ENCODE measurements around the gene EIF4A3.

- PRO-cap: no peak
Measured at GRCh38 chr17:80069810-80070285, 31.5 kb upstream of the GAA start.

- PRO-cap: no peak
Measured at GRCh38 chr17:80070794-80071999, 30.2 kb upstream of the GAA start.

DNA sequence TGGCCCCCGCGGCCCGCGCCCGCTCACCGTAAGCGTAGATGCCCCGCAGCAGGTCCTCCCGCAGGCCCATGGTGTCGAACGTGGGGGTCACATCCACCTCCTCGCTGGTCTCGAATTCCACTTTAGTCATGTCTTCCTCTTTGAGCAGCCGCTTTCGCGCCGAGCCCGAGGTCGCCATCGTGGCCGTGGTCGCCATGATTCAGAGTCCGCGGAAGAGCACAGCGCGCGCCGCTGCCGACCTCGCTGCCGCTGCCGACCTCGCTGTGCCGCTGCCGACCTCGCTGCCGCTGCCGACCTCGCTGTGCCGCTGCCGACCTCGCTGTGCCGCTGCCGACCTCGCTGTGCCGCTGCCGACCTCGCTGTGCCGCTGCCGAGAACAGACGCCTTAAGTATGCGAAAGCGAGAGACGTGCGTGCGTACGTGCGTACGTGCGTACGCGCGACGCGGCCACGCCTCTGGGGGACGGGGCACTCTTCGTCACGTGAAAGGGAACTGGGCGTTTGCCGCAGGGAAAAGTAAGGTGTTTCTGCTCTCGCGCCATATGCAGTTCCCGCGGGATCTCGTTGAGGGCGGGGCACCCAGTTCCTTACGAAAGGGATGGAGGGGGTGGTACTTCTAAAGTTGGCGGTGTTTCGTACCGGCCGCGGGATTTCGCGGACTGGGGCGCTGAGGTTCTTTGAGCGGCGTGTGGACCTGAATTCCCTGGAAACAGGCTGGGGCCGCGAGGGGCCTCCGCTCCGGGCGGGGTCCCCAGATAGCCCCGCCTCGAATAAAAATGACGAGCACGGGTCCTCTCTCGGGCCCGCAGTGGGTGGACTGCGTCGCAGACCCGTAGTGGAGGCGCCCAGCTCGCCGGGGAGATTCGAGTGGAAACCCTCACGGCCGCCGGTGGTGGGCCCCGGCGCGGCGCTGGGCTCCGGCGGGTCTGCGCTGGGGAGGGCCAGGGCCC, at the start of gene EIF4A3:
TSS of gene EIF4A3 (minus strand) at position 363 of the 949 bp plus-strand sequence.
- PRO-cap: bidirectional peak, plus-strand start at position 646 of the sequence, minus-strand start at position 387 of the sequence

- PRO-cap: no peak
Measured at GRCh38 chr17:80174934-80175897, 5.4 kb downstream of the CARD14 start.

- PRO-cap: no peak
Measured at GRCh38 chr17:80187474-80188165, 17.8 kb downstream of the CARD14 start.

DNA sequence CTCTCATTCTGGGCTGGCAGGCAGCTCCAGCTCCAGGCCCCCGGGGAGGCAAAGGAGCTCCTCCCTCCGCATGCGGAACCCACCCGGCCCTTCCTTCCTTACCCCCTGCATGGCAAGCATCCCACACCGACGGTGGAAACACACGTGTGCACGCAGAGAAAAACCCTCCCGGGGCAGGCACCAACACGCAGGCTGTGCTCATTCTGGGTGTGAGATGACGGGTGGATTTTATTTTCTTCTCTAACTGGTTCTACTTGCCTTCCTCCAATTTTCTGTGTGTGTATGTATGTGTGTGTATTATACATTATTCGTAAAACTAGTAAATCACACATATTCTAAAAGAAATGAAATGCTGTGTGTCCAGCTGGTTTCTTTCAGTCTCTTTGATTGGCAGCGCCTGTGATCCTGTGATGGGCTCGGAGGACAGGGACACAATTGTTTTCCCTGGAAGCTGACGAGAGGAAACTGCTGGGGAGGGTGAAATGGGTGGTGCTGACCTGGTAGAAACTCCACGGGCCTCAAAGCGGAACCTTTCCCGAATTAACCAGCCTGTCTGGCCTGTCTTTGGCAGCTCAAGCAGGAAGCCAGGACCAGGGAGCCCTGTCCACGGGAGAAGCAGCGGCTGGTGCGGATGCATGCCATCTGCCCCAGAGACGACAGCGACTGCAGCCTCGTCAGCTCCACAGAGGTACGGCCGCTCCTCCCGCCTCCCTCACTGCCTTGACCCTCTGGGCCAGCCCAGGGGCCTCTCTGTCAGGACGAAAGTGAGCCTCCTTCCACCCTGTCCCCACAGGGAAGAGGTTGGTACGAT, 22.3 kb downstream of the CARD14 start:
- PRO-cap: no peak

DNA sequence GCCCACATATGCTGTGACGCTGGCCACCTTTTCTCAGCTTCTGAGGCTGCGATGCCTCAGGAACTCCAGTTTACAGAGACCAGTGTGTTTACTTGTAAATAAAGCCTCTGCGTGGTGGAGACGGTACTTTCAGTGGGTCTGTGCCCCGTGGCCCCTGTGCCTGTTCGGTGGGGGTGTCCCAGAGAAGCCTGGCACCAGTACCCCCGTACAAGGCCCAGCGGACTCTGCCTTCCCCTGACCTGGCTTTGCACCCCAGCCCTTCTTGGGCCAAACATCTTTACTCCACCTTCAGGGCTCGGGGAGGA, 11.3 kb downstream of the SGSH start:
- PRO-cap: no peak

- PRO-cap: no peak
Measured at GRCh38 chr17:80257252-80257848, 3.3 kb upstream of the RNF213 start.

DNA sequence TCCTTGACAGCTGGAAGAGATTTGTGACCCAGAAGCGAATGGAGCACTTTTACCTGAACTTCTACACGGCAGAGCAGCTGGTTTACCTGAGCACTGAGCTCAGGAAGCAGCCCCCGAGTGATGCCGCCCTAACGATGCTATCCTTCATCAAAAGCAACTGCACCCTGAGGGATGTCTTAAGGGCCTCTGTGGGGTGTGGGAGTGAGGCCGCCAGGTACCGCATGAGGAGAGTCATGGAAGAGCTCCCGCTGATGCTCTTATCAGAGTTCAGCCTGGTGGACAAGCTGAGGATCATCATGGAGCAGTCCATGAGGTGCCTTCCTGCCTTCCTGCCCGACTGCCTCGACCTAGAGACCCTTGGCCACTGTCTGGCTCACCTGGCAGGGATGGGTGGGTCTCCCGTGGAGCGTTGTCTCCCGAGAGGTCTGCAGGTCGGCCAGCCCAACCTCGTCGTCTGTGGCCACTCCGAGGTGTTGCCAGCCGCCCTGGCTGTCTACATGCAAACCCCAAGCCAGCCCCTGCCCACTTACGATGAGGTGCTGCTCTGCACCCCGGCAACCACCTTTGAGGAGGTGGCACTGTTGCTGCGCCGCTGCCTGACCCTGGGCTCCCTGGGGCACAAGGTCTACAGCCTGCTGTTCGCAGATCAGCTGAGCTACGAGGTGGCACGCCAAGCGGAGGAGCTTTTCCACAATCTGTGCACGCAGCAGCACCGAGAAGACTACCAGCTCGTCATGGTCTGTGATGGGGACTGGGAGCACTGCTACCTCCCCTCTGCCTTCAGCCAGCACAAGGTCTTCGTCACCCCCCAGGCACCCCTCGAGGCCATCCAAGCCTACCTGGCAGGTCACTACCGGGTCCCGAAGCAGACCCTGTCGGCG, 75.3 kb upstream of the ENDOV start:
- PRO-cap: no peak

DNA sequence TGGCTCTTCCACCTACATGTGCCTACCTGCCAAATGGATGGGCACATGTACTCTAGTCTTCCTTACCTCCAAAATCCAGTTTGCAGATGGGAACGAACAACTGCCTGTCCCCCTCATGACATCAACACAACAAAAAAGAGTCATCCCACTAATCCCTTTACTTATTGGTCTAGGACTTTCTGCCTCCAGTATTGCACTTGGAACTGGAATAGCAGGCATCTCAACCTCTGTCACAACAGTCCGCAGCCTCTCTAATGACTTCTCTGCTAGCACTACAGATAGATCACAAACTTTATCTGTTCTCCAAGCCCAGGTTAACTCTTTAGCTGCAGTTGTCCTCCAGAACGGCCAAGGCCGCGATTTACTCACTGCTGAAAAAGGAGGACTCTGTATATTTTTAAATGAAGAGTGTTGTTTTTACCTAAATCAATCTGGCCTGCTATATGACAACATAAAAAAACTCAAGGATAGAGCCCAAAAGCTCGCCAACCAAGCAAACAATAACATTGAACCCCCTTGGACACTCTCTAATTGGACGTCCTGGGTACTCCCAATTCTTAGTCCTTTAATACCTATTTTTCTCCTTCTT, 8.0 kb upstream of the ENDOV start:
- PRO-cap: no peak

GRCh38 chr17:80450222-80450719, 26.1 kb downstream of the NPTX1 start:
- PRO-cap: no peak

GRCh38 chr17:80453843-80454285, 22.5 kb downstream of the NPTX1 start:
- PRO-cap: no peak

GRCh38 chr17:80545158-80545948, 715 bp downstream of the RPTOR start:
- PRO-cap: no peak

DNA sequence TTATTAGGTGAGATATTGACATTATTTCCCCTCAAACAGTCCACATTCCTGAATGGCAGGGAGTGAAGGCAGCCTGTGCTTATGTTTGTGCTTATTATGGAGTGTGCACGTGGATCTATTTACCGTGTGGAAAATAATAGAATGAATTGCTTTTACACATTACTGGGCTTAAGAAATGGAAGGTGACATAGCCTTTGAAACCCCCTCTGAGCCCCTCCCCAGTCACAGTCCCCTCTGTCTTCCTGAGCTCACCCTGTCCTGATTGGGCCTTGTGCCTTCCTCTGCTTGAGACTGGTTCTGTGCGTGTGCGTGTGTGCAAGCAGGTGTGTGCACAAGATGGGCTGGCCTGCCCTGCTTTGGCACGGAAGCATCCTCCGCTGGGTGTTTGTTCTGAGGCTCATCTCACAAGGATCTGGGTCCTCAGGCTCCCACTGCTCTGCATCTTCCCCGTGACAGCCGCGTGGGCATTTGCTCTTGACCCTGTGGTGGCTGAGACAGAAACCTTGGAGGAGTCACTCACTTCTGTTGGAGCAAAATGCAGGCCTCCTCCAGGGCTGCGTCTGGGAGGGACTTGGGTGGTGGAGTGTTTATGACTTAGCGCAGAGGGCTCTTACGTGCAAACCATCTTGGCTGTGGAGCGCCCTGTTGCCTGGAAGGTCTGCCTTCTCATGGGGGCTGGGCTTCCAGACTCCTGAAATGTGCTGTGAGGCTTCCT, 119.0 kb downstream of the RPTOR start:
- PRO-cap: no peak

DNA sequence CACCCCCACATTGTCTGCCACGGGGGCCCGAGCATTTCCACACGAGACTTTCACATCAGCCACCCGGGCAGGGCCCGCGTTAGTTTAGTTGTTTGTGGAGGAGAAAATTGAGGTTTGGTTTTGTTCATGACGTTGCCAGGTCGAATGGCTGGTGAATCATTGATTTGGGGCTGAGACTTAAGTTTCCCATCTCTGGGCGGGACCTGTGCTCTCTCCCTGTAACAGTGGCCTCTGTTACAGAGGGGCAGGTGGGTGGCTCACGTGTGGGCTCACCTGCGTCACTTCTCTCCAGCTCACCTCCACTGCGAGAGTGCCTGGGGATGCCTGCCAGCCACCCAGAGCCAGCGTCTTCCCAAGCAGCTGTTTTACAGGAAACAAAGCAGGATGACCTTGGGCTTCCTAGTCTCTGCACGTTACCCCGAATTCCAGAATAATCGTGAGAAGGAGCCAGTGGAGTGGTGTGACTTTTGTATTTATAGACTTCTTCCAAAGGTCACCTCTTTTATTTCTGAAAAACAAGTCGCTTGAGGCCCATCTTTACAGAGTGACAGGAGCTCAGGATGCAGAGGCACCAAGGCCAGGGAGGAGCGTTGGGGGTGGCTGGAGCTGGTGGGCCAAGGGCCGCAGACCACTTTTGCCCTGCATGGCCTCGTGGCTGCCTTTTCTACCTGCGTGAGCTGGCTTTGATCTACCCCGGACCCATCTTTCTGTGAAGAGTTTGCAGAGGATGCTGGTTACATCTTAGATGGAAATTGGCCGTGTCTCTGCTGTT, 150.8 kb downstream of the RPTOR start:
- PRO-cap: no peak

- PRO-cap: no peak
Measured at GRCh38 chr17:80725978-80726198, 181.2 kb downstream of the RPTOR start.

DNA sequence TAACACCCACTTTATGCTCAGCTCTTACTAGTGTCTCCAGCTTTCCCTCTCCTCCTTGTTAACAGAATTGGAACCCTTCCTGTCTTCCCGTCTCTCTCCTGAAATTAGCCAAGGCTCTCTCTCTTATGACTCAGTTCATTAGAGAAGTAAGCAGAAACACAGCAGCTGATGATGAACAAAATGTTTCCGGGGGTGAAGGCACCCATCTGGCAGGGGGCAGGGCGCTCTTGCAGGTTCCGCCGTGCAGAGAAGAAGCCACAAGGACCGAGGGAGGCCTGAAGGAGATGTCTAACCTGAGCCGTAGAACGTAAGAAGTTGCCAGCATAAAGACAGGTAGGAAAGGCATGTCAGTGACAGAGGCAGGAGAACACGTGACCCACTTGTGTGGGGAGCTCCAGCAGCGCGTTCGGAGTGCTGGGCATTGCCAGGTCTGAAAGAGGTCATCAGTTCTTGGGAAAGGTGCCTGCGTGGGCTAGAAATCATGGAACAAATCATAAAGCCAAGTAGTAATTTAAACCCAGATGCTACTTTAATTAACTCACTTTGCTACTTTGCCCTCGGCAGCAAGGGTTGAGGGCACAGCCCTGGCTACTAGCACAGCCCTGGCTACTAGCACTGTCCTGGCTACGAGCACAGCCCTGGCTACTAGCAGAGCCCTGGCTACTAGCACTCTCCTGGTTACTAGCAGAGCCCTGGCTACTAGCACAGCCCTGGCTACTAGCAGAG, 198.6 kb downstream of the RPTOR start:
- PRO-cap: no peak

- PRO-cap: no peak
Measured at GRCh38 chr17:80750315-80750782, 205.7 kb downstream of the RPTOR start.

- PRO-cap: no peak
Measured at GRCh38 chr17:80761361-80761915, 216.8 kb downstream of the RPTOR start.

DNA sequence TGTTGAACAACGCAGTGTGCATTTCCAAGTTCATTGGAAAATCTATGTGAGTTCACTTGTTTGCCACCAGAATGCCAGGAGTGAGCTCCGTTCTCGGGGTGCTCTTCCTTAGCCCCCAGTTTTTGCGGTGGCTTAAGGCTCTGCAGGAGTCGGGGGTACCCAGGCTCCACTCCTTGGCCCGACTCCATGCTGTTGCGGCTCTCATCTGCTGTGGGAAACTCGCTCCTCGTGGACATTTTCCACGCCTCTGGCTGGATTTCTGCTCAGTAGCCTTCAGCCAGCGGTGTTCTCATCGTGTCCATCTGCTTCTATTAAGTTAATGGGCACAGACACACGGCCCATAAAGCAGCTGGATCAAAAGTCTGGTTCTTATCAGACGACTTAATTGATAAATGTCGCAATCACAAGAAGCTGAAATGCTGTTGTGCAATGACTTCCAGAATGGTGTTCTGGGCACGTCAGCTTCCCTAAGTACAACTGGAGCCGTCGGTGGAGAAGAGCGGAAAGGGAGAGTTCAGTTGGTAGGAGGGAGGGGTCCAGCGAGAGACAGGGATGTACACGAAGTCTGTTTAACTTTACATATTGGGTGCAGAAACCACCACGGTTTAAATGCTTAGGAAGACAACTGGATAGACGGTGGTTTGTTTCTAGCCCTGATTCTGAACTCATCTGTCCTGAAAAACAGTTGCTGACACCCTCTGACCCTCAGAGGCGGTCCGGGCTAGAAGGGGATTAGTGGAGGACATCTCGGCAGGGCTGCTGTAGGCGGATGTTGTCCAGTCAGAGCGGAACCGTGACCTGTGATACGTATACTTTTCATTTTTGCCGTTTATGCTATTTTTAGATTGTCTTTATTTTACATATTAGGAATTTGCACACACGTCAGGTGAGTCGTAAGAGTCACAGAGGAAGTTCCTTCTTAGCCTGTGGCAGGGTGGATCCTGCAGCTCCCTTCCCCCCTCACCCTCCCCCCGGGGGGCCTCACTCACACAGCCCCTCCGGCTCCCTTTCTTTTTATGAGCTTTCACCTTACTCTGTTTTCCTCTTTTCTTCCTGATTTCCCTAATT, 211.5 kb upstream of the CHMP6 start:
- PRO-cap: no peak

Measured in pulmonary artery (tissue), 1 donor.